ENCODE data around the gene SMIM7.

GRCh38 chr19:16326275-16326829 lies 1.7 kb downstream of the KLF2 start:
- PRO-cap = no peak

DNA sequence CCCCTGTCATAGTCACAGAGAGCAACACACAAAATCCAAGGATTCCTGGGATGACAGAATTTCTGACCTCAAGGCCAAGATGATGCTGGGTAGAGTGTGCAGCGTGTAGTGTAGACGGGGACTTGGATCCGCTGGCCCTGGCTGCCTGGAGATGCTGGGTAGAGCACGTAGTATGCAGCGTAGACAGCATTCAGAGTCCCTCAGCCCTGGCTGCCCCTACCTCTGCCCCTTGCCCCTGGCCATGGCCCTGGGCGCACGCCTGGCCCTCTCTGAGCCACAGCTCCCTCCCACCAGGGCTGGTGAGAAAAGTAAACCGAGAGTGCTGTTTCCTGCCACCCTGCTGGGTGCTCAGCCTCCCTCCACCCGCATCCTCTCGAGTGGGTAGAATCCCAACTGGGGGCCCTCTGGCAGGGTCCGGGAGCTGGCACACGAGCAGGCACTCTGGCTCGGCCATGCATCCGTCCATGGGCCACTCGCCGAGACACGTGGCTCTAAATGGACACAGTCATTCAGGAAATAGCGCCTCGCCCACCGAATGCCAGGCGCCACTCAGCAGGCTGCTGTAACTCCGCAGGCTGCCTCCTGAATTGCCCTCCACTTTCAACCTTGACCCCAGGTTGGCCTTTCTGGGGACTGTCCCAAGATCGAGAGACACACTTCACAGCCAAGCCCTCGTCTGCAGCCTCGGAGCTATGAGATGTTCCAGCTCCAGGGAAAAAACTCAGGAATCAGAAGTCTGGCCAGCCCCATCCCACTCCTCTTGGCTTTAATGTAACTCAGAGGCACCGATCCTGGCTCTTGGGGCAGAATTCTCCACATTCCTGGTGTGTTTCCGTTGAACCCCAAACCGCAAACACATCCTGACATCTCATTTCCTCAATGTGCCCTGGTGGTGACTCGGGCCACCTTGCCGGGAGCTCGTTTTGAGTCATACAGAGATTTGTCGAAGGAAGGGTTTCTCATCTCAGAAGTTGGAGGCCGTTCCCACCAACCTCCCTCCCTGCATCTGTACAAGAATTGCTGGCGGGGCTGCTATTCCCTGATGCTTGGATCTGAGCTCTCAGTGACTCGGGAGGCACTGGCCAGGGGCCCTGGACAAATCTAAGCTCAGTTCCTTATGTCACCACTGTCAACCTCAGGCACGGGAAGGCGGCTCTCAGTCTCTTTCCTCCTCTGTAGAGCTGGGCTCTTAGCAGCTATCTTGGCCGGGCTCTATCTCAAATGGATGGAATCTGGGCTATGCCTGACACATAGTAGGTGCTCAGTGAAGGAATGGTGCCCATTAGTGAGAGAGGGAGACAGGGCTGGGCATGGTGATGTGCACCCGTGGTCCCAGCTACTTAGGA lies 14.1 kb downstream of the KLF2 start:
- PRO-cap = no peak

DNA sequence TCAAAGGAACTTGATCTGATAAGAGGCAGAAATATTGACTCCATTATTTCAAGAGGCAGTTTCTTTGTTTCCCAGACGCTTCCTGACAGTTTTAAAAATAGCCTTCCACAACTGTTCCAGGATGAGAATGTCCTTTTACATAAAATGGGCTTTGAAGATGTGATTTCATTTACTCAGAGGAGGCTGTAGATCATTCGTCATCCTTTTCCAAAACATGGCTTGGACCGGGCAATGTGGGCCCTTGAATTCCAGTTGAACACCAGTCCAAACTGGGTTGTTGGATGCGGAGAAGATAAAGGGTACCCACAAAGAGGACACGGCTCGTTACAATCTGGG lies 23.2 kb downstream of the KLF2 start:
- PRO-cap = no peak

DNA sequence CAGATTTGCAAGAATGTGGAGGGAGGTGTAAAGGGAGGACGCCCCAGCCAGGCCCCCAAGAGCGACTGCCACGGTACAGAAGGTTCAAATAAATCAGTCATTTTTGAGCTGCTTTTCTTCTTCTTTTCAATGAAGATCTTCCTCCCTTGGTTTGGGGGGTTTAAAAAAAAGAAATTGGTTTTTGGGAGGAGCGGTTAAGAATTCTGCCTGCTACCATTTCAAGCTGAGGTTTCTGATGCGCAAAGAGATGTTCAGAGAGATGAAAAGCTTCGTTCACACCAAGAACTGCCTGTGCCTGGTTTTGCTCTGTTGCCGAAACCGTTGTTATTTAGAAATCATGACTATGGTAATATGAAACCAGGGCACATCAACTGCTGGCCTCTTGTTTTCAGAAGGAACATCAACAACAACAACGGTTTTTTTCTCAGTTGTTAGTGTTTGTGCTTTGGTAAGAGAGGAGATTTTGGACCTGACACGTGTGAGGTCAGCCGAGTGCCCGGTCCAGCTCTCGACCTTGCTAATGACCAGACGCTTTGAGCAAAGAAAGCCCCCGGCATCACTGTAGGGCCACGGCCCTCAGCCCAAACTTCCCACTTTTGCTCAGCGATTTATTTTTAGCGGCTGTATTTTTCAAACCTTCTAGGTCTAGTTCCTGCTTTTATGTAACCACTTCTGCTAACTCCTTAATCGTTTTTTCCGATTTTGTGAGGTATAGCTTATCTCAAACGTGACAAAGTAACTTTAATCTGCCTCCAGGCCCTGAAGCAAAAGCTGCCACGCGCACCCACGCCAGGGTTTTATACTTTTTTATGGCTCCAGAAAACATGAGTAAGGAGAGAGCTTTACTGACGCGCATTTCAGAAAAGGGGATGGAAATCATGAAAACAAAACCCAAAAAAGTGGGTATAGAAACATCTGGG lies 41.9 kb downstream of the KLF2 start:
- PRO-cap = no peak

- PRO-cap = no peak
Observed at GRCh38 chr19:16381859-16382568, 57.4 kb downstream of the KLF2 start.

GRCh38 chr19:16384330-16384818 lies 59.7 kb downstream of the KLF2 start:
- PRO-cap = no peak

- PRO-cap = no peak
Observed at GRCh38 chr19:16403232-16404093, 68.3 kb downstream of the EPS15L1 start.

DNA sequence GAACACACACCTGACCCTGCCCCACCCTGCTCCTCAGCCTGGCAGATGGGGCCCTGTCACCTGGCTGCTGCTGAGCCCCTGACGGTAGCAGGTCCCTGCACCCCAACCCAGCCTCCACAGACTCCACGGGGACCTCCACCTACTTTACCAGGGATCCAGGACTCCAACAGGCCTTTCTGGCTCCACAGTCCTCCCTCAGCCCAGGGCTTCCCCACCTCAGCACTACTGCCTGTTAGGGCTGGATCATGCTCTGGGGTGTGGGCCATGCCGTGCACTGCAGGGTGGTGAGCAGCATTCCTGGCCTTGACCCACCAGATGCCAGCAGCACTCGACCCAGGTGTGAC lies 42.2 kb downstream of the EPS15L1 start:
- PRO-cap = no peak

DNA sequence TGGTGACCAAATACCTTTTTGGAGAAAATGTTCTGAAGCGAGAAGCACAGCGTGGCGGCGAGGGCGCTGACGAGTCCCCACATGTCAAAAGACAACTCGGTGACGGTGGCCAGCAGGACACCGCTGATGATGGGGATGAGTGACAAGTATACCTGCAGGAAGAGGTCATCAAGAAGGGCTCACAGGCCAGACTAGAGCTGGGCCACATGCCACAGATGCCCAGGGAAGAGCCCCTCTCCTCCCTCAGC lies 4.3 kb downstream of the SLC35E1 start:
- PRO-cap = no peak

DNA sequence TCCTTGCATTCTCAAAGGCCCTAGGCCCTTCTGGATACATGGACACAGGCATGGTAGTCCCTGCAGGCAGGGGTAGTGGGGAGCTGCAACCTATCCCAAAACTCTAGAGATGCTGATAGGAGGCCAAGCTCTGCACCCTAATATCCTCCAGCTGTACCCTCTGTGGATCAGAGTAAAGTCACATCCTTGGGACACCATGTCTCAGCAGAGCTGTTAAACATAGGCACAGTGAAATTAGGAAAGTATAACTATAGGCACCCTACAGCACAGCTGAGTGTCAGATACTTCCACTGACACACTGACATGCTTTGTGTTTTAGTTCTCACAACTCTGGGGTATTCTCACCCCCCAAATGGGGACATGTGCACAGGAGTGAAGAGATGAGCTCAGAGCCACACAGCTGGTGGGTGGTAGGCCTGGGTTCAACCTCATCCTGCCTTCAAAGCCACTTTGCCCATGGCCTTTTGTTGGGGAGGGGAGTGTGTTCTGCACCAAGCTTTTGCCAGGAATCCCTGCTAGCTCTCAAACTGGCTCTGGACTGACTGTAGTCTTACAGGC lies 1.6 kb upstream of the SLC35E1 start:
- PRO-cap = no peak

GRCh38 chr19:16607243-16607561 lies 20.8 kb downstream of the MED26 start:
- PRO-cap = no peak

GRCh38 chr19:16659372-16660205 lies at the start of gene SMIM7:
Gene SMIM7 (minus strand): TSS chr19:16660144.
- PRO-cap = unidirectional peak, plus-strand start at chr19:16659918; bidirectional peak, plus-strand start at chr19:16660378, minus-strand start at chr19:16660132

GRCh38 chr19:16660206-16660743 lies 331 bp upstream of the SMIM7 start:
- PRO-cap = bidirectional peak, plus-strand start at chr19:16660378, minus-strand start at chr19:16660132

- PRO-cap = no peak
Observed at GRCh38 chr19:16824494-16825902, 4.2 kb upstream of the SIN3B start.

DNA sequence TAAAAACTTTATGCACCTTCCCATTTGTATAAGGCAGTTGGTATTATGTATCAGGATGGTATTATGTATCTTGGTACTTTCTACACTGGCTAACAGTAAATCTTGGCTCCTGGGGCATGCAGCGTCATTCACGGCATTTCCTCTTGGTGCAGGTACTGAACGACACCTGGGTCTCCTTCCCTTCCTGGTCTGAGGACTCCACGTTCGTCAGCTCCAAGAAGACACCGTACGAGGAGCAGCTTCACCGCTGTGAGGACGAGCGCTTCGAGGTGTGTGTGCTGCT lies 25.3 kb upstream of the F2RL3 start:
- PRO-cap = no peak

- PRO-cap = no peak
Observed at GRCh38 chr19:17075976-17077145, 784 bp downstream of the MYO9B start.

- PRO-cap = no peak
Observed at GRCh38 chr19:17114213-17115253, 39.0 kb downstream of the MYO9B start.

GRCh38 chr19:17205510-17206422 lies 9.4 kb upstream of the USE1 start:
- PRO-cap = no peak

DNA sequence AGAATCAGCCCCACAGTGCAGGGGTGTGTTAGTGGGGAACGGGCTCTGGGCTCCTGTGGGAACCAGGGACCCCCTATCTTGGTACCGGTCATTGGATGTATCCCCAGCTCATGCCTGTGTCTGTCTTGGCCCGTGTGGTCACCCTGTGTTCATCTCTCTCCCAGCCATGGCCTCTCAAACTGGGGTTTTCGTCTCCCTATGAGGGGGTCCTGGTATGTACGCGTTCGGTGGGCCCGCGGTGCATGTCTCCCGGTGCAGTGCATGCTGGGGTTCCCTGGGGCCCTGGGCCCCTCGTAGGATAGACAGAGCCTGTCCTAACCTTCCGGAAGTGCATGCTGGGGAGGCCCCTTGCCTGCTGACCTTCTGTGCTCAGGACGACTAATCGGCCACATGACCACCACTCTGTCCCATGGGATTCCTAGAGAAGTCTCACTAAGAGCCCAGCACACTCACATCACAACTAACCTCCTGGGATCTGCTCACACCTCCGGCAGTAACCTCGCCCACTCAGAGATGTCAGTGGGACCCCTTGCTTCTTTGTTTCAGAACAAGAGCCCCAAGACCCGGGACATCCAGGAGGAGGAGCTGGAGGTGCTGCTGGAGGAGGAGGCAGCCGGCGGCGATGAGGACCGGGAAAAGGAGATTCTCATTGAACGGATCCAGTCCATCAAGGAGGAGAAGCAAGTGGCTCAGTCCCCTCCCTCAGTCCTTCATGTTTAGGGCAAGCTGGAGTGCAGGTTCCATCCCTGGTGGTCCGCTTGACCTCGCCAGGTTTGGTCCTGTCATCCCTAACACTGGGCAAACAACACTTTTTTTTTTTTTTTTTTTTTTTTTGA lies 4.8 kb upstream of the USE1 start:
- PRO-cap = no peak

- PRO-cap = no peak
Observed at GRCh38 chr19:17260728-17261268, 3.7 kb downstream of the USHBP1 start.

Data from anterior vena cava (tissue), 1 donor.